PFSK-1 (cell line): Measurements from ENCODE around the genes RAB1B, B4GAT1 and SLC29A2.

DNA sequence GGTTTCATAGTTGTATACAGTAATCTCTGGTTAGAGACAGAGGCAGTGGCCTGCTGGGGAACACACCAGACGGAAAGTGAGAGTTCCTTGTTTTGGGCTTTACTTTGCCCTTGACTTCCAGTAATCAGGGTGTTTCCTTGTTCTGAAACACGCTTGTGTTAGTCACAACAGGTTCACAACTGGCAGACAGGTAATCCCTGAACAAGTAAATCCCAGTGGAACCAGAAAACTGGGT, 56.0 kb downstream of the PACS1 start:
- RRBS = no CpG with 5 or more reads among the region's 2 CpGs

GRCh38 chr11:66268505-66269009, at the start of gene RAB1B:
TSS of gene RAB1B (plus strand) at chr11:66268639.
- RRBS = 2% methylated on average over 6 of the region's 51 CpGs

GRCh38 chr11:66314934-66315867, 1.6 kb downstream of the CD248 start:
- RRBS = 95% methylated on average over 7 of the region's 21 CpGs

GRCh38 chr11:66347034-66347353, 435 bp downstream of the B4GAT1 start:
- RRBS = no CpG with 5 or more reads among the region's 34 CpGs

DNA sequence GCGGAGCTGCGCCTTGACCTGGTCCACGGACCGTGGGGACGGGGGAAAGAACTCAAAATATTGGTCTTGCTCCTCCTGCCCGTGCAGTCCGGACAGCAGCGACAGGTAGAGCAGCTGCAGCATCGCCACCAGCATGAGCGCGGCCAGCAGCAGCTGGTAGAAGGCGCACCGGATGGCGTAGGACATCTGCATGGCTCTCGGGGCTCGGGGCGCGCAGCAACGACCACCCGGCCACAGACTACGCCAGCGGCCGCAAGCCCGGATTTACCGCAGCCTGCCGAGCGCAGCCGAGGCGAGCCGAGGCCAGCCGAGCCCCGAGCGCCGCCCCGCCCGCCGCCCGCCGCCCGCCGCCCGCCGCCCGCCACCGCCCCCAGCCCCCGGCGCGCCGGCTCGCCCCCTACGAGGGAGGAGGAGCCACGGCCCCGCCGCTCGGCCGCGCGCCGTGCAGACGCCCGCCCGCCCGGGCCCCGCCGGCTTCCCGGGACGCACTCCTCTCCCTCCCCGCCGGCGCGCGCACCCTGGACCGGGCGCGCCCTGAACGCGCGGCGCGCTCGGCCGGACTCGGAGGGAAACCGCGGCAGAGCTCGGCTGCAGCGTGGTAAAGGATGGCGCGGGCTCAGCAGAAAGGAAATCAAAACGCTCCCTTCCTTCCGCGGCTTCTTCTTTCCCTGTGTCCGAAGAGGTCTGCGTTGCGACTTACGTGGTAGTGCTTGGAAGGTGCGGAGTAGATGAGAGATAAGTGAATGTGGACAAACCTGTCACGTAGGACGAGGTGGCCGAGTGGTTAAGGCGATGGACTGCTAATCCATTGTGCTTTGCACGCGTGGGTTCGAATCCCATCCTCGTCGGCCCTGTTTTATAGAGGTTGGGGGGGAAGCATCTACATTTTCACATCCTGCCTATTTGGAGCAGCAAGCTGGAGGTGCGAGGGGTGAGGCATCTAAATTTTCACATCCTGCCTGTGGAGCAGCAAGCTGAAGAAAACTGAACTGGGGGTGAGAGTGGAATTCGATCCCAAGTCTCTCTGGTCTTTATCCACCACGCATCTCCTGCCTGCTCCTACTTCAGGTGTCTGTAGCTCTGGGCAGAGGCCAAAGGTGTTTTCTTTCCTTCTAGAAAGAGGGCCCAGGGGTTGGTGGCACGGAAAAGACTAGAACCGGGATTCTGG, at the start of gene B4GAT1:
B4GAT1 (minus strand) TSS at position 276 of the 1,168 bp plus-strand sequence.
- RRBS = 1% methylated on average over 33 of the region's 111 CpGs

- RRBS = no CpG with 5 or more reads among the region's 23 CpGs
Measured at GRCh38 chr11:66360058-66361100, 11.2 kb downstream of the SLC29A2 start.

DNA sequence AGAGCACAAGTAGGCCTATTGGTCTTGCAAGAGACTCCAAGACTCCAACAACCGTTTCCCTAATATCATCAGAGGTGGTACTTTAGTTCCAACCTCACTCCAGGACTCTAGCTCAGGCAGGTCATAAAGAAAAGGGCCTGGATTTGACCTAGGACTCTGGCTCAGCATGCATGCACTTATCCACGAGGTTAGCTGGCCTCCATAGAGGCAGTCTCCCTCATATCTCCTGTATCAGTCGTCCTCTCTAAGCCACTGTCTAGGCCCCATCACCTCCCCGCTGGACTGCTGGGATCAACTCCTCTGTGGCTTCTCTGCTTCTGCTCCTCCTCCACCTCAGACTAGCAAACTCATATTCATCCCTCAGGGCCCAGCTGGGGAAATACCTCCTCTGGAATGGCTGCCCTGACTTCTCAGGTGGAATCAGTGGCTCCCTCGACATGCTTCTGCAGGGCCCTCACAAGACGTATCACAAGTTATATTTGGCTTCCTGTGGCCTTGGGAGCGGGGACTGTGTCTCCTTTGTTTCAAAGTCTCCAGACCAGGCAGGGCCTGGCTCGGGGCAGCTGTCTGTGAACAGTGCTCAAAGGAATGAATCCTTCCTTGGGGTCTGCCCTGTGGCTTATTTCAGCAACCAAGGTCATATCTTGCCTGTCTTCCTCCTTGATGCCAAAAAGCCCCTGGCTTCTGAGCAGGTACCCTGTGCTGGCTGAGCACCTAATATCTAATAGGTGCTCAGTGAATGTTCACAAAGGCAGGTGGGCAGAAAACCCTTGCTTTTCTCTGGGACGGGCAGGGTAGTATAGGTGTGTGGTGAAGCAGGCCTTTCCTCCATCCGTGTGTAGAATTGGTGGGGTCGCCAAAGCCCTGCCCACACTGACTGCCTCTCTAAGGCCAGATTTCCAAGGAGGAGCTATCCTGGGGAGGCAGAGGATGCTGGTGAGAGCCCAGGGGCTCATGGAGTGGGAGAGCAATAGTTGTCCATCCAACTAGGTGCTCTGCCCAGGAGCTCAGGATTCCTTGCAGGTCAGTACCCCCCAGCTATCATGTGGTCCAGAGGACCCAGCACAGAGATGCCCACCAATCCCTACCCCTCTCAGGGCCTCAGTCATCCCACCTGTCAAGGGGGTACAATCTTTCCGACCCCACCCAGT, 9.9 kb downstream of the SLC29A2 start:
- RRBS = no CpG with 5 or more reads among the region's 12 CpGs

- RRBS = 100% methylated on average over 1 of the region's 24 CpGs
Measured at GRCh38 chr11:66362463-66363635, 8.7 kb downstream of the SLC29A2 start.

DNA sequence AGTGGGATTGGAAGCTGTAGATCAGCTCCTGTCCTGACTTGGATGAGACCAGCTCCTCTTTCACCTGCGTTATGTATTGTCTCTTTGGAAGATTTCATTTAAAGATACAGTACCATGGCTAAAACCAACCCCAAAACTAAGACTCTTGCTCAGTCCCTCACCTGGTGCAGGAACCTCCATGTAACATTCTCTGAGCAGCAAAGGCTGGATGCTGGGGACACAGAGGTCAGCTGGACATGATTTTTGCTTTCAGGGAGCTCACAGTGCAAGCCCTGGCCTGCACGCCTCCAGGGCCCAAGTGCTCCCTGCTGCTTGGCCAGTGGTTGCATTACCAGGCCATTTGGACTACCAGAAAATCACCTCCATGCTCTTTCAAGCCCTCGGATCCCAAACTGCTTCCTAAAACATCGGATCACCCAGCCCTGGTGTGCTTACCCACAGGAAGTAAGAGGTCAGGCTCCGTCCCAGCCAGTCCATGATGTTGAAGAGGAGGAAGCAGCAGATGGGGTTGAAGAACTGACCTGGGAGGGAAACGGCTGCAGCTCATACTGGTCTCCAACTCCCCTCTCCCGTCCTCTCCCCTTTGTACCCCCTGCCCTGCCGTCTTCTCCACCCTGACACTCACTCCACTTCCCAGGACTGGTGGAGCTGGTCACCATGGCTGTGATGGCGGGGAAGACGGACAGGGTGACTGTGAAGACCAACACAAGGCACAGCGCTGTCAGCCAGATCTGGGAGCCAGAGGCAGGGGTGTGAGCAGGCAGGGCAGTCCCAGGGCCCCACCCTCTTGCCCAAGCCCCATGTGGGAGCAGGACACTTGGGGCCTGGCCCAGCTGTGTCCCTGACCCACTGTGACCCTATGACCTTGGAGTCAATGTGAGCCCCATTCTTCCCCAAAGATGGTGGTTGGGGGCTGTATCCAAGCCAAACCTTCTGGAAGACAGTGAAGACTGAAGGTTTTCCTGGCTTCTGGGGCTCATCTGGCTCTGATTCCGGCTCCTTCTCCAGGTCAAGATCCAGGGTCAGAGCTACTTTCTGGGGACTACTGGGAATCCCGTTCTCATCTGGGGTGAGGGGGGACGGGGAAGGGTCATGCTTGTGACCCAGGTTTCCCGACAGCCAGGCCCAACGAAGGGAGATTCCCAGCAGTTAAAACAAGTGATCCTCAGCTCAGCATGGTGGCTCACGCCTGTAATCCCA, 5.7 kb downstream of the SLC29A2 start:
- RRBS = no CpG with 5 or more reads among the region's 17 CpGs

GRCh38 chr11:66368736-66369961, 2.4 kb downstream of the SLC29A2 start:
- RRBS = 96% methylated on average over 5 of the region's 32 CpGs

GRCh38 chr11:66371266-66372310, at the start of gene SLC29A2:
TSS of gene SLC29A2 (minus strand) at chr11:66371760.
- RRBS = 1% methylated on average over 29 of the region's 101 CpGs

DNA sequence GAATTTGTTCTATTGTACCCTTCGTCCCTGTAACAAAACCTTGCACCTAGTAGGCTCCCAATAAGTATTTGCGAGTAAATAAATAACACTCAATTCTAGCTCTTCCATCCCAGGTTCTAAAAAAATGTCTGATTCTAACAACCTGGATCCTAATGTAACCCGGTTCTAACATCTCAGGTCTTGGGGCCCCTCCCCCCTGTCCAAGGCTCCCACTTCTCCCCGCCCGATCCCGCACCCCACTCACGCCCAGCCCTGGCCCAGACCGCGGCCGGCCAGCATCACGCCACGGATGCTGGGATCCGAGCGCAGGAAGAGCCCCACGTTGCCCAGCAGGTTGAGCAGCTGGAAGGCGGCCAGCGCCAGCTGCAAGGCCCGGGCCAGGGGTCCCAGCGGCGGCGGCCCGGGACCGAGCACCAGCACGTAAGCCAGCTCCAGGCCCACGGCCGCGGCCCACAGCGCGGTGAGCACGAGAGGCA, 331 bp downstream of the ZDHHC24 start:
- RRBS = 2% methylated on average over 11 of the region's 30 CpGs

- RRBS = no CpG with 5 or more reads among the region's 5 CpGs
Measured at GRCh38 chr11:66649252-66649901, 10.9 kb downstream of the RBM4 start.

- RRBS = no CpG with 5 or more reads among the region's 8 CpGs
Measured at GRCh38 chr11:66715178-66715731, 13.8 kb downstream of the SPTBN2 start.

- RRBS = 94% methylated on average over 14 of the region's 31 CpGs
Measured at GRCh38 chr11:66866060-66866822, 9.4 kb downstream of the LRFN4 start.

- RRBS = no CpG with 5 or more reads among the region's 13 CpGs
Measured at GRCh38 chr11:66915194-66915891, 42.8 kb downstream of the PC start.

- RRBS = no CpG with 5 or more reads among the region's 7 CpGs
Measured at GRCh38 chr11:67003984-67004405, 18.9 kb upstream of the SYT12 start.

GRCh38 chr11:67120181-67120797, 1.2 kb downstream of the KDM2A start:
- RRBS = under 1% methylated on average over 7 of the region's 25 CpGs

- RRBS = no CpG with 5 or more reads among the region's 13 CpGs
Measured at GRCh38 chr11:67228190-67228829, 38.0 kb upstream of the GRK2 start.

GRCh38 chr11:67280495-67280930, 8.6 kb upstream of the ANKRD13D start:
- RRBS = 93% methylated on average over 3 of the region's 15 CpGs